Mammary microvascular endothelial cell (primary cell): ENCODE measurements around a stretch of chr5.

- RAMPAGE, long total RNA: no peak
Observed at GRCh38 chr5:1183230-1183886, 18.0 kb upstream of the SLC6A19 start.

DNA sequence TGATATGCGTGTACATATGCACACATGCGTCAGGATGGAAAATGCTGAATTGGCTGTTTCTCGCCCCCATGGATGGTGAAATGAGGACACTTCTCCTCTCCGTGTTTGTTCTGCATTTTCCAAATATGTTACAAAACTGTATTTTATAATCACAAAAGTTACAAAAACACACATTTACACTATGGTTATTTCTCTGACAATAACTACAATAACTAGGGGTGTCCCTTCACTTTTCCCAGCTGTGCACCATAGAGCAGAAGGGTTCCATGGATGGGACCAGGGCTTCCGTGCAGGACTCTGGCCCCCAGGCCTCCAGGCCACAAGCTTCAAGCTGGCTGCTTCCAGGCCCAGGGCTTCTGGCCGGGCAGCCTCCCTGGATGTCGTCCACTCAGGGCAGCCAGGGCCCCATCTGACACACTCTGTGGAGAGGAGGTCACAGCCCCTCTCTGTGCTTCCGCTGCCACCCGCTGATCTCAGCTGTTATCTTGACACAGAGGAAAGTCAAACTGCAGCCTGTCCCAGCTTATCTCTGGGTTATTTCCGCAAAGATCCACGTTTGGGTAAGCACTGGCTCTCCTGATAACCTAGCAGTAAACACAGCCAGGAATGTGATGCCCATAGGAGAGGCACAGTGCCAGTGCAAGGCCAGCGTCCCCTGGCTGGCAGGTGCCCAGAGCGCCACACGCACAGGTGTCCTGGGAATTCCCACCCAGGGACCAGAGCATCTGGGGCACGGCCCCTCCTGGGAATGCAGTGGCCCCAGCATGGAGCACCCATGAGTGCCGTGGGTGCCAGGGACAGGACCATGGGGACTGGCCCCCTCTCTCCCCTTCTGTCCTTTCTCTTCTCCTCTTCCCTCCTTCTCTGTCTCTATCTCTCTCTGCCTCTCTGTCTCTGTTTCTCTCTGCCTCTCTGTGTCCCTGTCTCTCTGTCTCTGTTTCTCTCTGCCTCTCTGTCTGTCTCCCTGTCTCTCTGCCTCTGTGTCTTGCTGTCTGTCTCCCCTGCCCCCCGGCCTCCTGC lies 15.7 kb upstream of the SLC6A19 start:
- RAMPAGE, long total RNA: no peak

- RAMPAGE, long total RNA: no peak
Observed at GRCh38 chr5:1324387-1325286, 20.3 kb downstream of the CLPTM1L start.

DNA sequence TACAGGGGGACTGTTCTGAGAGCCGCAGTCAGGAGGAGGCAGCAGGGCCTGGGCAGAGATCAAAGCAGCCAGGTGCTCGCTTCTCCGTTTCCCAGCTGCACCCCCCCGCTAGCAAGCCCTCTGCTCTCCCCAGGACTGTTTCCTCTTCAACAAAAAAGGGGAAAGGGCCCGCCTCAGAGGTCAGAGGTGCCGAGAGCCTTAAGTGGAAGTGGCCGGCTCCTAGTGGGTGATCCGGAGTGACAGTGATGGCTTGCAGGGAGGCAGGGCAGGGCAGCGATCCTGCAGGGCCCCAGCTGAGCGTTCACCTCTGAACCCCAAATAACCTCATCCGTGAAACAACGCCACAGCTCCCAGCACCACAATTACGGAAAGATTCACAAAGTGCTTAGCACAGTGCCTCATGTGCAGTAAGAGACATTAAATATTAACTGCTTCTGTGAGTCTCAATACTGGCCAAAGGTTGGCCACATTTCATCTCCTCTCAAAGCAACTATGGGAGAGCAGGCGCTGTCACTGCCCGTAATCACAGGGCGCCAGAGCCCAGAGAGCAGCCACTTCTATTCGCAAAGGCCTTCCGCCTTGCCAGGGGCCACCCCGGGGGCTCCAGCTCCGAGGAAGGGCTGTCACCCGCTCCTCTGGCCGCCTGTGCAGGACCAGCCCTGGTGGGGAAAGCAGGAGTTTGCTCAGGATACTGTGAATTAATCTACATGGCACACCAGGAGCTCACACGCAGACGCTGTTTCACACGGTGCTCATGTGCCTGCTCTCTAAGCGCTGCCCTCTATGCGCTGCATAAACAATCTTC lies 7.9 kb downstream of the CLPTM1L start:
- RAMPAGE, long total RNA: no peak

GRCh38 chr5:1344021-1344692 lies 742 bp downstream of the CLPTM1L start:
- RAMPAGE, long total RNA: no peak

- RAMPAGE, long total RNA: no peak
Observed at GRCh38 chr5:1497290-1497967, 26.3 kb downstream of the LPCAT1 start.

GRCh38 chr5:1500346-1500884 lies 23.3 kb downstream of the LPCAT1 start:
- RAMPAGE, long total RNA: no peak

GRCh38 chr5:1508443-1508646 lies 15.4 kb downstream of the LPCAT1 start:
- RAMPAGE, long total RNA: no peak

DNA sequence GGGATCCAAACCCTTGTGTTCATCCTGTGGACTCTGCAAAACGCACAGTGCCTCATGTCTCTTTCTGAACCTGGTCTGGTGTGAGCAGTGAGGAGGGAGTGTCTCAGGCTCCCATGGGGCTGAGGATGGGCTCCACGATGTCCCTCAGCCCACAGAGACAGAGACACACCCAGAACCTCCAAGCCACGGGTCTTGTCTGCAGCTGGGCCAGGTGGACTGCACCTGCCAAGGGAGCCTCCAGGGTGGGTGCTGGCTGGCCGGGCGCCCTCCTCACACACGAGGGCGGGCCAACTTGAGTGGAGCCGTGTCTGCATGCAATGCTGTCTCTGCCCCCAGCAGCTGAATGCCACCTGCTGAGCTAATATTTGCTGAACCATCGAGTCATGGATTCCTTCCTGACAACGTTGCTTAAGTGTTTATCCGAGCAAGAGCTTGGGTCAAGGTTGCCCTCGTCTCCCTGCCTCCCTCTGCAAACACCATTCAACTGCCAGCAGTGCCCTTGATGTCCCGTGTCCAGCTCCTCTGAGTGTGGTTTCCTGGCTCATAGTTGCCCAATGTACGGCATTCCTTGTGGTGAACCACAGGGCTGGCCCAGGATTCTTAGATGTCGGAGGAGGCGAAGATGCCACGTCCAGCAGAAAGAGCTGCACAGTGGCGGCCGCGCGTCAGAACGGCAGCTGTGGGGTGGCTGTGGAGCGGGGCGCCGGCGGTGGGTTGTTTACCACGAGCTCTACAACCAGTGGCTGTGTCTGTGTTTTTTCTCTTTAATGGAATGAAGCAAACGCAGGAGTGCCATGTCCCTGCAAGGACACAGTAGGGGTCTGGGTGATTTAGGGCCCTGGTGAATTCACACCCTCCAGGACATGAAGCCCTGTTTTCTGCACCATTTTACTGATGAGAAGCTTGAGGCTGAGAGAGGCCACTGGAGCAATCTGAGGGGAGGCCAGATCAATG lies 31.6 kb upstream of the LPCAT1 start:
- RAMPAGE, long total RNA: no peak

DNA sequence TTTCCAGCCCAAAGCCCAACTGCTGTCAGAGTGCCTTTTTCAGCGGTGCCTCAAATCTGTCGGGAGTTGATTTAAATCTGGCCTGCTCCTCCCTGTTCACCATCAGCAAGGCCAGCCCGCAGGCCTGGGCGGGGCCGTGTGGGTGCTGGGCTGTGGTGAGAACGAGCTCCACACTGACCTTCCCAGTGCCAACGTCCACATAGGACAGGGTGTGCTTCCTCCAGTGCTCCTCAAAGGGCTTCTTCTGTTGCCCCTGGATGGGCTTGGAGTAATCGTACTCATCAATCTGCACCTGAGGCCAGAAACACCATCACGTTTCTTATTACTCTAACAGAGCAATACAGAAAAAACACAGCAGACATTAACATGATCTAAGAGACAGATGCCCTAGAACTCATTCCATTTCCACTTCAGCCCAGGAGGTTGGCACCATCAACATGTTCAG lies 50.3 kb upstream of the LPCAT1 start:
- RAMPAGE, long total RNA: no peak

DNA sequence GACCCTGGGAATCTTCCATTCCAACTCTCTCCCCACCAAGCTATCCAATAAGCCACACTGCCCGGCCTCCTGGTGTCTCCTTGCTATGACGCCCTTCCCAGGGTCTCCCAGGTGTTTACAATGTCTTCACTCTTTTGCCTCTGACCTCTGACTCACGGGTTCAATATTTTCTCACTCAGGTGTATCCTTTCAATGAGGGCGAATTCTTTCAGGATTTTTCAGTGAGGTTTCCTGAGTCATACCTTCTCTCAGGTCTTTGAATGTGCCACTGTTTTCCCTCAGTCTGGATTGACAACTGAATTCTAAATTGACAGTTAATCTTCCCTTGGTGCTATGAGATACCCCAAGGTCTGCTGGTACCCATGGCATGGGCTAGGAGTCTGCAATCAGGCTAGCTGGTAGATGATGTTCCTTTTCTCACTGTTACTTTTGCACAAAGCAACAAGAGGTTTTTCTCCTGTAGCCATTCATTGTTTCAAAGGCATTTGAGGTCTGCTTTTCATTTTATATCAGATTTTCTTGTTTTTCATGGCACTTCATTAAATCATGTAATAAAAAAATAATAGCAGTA lies 53.8 kb upstream of the IRX4 start:
- RAMPAGE, long total RNA: no peak

- RAMPAGE, long total RNA: no peak
Observed at GRCh38 chr5:1946746-1947122, 64.0 kb upstream of the IRX4 start.

DNA sequence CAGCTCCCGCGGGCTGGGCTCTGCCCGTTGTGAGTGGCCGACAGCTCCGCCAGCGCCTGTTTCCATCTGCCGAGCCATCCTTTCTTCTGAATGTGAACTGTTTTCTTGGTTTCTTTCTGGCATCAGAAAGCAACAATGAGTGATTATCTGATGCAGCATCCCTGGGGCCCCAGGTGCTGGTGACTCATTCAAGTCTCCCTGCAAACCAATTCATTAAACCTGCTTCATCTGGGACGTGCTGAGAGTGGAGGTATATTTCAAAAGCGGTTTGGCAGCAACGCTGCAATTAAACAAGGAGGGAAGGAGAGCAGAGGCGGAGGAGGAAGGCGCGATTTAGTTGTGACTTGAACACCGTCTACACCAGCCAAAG lies 90.9 kb upstream of the IRX4 start:
- RAMPAGE, long total RNA: no peak

- RAMPAGE, long total RNA: no peak
Observed at GRCh38 chr5:2756171-2757369, 5.1 kb upstream of the IRX2 start.

GRCh38 chr5:3310852-3311466 lies 284.7 kb upstream of the IRX1 start:
- RAMPAGE, long total RNA: no peak

DNA sequence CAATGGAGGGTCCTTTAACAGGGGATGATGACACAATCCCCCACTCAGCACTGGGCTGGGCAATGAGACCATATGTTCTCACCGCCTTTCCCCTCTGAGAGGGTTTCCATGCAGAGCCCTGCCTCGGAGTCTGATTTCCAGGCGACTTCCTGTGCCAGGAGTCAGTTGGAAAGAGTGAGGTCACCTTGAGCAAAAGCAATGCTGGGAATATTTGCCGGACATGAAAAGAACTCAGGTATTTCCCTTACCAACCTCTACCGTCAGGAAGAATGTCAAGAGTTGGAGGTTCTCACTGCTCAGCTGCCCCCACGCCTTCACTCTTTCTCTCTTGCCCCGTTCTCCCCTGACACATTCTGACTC lies 284.2 kb upstream of the IRX1 start:
- RAMPAGE, long total RNA: no peak

GRCh38 chr5:3591153-3591595 lies 4.5 kb upstream of the IRX1 start:
- RAMPAGE, long total RNA: no peak

- RAMPAGE, long total RNA: no peak
Observed at GRCh38 chr5:3853434-3853840, 257.8 kb downstream of the IRX1 start.

GRCh38 chr5:5142084-5142635 lies 2.0 kb downstream of the ADAMTS16 start:
- RAMPAGE, long total RNA: no peak

DNA sequence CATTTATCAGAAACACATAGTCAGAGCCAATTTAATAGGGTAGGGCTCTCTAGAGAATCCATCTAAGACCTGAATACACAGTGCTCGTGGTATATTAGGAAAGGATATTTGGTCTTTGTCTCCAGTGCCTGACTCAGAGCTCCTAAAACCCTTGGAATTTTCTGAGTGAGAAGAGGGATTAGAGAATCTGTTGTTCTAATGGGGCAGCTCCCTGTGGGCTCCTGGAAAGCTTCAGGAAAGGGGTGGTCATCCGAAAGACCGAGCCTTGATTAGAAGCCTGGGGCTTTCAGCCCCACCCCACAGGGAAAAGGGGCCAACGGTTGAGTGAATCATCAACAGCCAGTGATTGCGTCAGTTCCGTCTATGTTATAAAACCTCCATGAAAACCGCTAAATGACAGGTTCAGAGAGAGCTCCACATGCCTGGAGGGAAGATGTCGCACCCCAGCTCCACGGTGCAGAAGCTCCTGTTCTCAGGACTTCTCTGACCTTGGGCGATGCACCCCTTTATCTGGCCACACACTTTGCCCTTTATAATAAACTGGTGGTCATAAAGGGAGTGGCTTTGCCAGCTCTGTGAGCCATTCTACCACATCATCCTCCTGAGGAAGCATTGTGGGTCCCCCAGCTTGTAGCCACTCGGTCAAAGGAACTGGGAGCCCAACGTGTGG lies 71.1 kb upstream of the ICE1 start:
- RAMPAGE, long total RNA: no peak